Spinal cord (tissue), 3 donors: ENCODE measurements around a stretch of chr15.

GRCh38 chr15:92654162-92654790 lies 1.3 kb downstream of the FAM174B start:
- PRO-cap, result no peak
- RAMPAGE, long total RNA, result no peak

GRCh38 chr15:92801405-92802517 lies 98.4 kb upstream of the CHD2 start:
- PRO-cap, result no peak
- RAMPAGE, long total RNA, result no peak

- PRO-cap, result no peak
- RAMPAGE, long total RNA, result no peak
These were observed 82.8 kb upstream of the CHD2 start for GRCh38 chr15:92817208-92817853.

DNA sequence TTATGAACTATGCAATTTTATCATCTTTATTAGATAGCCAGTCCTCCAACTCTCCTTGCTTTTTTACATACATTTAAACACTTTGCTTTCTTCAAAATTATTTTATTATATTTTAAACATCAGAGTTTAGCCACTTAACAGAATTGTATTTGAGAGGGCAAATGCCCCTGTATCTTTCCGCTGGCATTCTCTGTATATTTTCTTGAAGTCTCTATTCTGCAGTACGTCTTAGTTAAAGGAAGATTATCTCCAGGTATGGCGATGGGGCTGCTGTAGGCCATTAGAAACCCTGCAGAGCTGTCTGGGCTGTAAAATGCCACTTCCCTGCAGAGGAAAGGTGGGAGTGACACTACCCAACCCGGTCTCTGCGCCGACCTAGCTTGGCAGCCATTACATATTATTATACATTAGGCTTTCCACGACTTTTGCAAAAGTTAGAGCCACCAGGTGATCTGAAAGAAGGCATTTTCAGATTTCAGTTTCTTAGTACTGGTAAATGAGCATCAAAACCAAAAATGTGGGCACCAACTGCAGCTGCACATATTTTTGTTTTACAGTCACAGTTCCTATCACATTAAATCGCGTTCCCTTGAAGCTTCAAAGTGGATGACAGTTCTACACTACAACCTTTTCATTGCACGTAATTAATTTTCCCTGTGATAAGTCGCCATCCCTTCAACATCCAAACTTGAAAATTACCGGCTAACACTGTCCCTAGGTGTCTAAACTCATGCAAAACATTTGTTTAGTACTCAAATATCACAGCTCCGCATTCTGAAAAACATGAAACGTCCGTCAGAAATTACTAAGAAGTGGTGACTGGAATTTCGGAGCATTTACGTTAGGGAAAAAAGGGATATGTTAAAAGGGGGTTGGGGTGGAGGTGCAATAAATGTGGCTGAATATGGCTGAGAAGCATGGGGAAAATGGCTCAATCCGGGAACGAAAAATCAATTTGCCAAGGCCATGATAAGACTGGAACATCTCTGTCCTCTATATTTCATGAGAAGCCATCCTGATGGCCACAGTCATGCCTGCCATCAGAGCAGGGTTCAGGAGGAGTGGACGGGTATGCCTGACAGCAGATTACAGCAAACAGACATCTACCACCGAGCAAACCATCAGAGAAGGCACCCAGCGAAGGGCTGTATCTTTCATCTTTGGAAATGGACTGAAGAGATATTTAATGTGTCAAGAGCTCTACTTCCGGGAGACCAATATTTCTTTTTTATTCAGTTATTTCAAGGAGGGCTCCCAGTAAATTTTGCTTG lies 81.3 kb upstream of the CHD2 start:
- PRO-cap, result no peak
- RAMPAGE, long total RNA, result no peak

DNA sequence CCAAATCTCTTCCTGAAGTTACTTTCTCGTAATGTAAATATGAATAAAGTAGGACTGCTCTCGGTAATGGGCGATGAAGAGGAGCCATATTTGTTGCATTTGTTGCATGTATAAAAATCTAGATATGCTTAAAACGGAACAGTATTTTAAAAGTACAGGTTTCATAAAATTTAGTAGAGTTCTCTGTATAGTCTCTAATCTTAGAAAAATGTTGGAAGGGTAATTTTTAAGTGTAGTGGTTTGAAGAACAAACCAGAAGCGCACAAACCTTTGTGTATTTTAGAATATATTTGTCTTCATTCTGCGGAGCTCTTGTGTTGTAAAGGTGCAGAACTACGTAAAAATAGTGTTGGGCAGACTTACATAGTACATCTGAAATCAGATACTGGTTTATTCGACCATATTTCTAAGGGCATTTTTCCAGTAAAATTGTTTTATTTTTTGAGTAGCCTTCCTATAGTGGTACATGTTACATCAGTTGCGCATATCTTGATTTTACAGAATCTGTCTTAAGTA lies 15.9 kb upstream of the CHD2 start:
- PRO-cap, result no peak
- RAMPAGE, long total RNA, result no peak

GRCh38 chr15:92901523-92902532 lies 1.7 kb downstream of the CHD2 start:
- PRO-cap, result no peak
- RAMPAGE, long total RNA, result no peak

GRCh38 chr15:92923962-92924840 lies 24.1 kb downstream of the CHD2 start:
- PRO-cap, result no peak
- RAMPAGE, long total RNA, result no peak

DNA sequence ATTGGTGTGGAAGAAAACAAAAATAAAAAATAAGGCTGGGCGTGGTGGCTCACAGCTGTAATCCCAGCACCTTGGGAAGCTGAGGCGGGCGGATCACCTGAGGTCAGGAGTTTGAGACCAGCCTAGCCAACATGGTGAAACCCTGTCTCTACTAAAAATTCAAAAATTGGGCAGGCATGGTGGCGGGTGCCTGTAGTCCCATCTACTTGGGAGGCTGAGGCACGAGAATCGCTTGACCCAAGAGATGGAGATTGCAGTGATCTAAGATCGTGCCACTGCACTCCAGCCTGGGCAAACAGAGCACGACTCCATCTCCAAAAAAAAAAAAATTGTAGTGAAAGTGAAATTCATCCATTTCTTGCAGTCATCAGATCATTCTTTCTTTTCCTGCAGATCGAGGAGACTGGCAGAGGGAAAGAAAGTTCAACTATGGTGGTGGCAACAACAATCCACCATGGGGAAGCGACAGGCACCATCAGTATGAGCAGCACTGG lies 69.3 kb downstream of the RGMA start:
- PRO-cap, result no peak
- RAMPAGE, long total RNA, result no peak

GRCh38 chr15:93051925-93052514 lies 37.0 kb downstream of the RGMA start:
- PRO-cap, result no peak
- RAMPAGE, long total RNA, result no peak

DNA sequence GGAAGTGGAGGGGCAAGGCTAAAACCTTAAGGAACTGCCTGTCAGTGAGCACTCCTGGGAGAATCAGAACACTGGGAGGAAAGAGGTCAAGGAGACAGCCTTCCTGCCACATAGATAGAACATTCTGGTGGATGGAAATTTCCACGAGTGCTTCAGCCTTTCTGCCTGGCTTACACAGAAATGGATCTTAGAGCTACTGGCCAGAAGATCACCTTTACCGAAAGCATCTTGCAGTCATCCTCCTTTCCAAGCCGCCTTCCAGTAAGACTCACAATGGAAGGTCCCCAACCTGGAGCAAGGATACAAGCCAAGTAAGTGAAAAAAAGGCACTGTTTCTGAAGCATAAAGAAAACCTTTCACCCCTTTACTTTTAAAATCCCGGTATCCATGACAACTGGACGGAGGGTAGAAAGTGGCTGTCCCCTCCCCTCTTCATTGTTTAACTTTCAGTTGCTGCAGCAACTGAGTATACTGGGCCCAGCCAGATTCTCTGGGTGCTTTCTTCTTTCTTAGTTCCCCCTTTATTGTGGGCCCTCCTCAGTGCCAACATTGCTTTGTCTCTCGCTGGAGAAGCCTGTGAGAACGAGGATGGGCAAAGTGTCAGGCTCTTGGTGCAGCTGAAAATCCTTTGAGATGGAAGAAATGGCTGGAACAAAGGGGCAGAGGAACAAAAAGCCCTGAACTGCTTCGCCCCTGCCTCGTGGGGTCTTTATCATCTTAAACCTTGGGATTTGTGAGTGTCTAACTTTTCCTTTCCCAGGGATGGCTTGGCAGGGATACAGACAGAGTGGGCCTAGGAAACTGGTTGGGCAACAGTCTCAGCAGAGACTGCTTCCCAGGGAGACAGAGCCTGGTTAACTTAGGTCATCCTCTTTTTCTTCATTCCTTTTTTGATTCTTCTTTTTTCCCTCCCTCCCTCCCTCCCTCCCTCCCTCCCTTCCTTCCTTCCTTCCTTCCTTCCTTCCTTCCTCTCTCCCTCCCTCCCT lies 223.9 kb upstream of the RGMA start:
- PRO-cap, result no peak
- RAMPAGE, long total RNA, result no peak

DNA sequence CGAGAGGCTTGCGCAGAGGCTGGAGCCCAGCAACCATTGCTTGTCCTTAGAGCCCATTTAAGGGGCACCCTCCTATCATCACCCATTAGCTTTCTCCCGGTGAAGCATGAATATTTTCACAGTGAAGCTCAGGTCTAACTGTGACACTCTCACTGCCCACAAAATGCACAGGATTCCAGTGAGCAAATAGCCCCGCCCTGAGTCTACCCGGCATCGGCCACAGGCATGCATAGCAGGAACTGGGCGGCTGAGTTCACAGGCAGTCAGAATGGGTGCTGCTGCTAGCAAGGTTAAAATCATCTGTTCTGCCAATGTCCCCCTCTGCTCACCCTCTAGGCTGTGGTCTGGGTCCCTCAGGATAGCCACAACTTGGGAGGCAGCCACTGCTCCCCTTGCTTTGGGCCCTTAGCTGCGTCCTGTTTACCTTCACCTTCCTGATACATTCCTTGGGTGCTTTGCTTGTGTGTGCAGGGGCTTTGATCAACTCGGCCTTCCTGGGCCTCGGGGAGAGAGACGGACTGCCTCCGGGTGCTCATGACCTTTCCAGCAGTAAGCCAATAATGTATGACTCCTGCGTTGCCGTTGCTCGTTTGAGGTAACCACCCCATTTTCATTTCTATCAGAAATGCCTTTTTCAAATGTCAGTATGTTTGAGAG lies 232.9 kb upstream of the RGMA start:
- PRO-cap, result no peak
- RAMPAGE, long total RNA, result no peak

- PRO-cap, result no peak
- RAMPAGE, long total RNA, result no peak
These were observed 156.1 kb upstream of the MCTP2 start for GRCh38 chr15:94075083-94075770.

GRCh38 chr15:94343909-94344770 lies 112.8 kb downstream of the MCTP2 start:
- PRO-cap, result no peak
- RAMPAGE, long total RNA, result no peak

DNA sequence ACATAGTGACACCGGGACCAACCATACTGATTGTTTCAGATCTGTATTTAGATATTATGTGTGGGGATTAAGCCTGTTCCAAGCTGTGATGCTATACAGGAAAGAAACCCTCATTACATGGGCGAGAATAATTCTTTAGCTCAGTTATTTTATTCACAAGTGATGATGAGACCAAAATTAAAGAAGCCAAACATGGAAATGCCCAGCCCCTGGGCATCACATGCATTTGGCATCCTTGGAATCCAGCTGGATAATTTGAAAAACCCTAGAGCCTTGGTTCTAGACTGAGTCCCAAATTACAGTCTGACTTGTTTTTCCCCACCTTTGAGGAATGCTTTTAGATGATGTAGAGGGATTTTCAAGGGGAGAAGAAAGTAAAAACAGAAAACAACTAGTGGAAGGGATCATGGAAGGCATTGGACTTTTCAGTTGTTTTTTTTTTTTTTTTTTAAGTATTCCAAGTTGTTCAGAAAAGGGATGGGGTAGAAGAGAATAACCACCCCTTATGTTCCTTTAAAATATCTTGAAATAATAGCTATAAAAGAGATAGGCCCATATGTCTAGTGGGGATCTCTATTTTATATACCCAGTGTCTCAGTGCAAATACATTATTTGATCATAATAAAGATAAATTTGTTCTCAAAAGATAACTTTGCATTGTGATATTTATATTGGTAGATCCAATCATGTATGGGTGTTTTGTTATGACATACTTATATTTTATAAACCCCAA lies 175.2 kb downstream of the MCTP2 start:
- PRO-cap, result no peak
- RAMPAGE, long total RNA, result no peak

- PRO-cap, result no peak
- RAMPAGE, long total RNA, result no peak
These were observed 625.0 kb downstream of the MCTP2 start for GRCh38 chr15:94856103-94857029.

GRCh38 chr15:95266370-95266797 lies 1035.0 kb downstream of the MCTP2 start:
- PRO-cap, result no peak
- RAMPAGE, long total RNA, result no peak

GRCh38 chr15:95267351-95268000 lies 1036.1 kb downstream of the MCTP2 start:
- PRO-cap, result no peak
- RAMPAGE, long total RNA, result no peak

- PRO-cap, result no peak
- RAMPAGE, long total RNA, result no peak
These were observed 1047.6 kb downstream of the MCTP2 start for GRCh38 chr15:95278843-95279402.

DNA sequence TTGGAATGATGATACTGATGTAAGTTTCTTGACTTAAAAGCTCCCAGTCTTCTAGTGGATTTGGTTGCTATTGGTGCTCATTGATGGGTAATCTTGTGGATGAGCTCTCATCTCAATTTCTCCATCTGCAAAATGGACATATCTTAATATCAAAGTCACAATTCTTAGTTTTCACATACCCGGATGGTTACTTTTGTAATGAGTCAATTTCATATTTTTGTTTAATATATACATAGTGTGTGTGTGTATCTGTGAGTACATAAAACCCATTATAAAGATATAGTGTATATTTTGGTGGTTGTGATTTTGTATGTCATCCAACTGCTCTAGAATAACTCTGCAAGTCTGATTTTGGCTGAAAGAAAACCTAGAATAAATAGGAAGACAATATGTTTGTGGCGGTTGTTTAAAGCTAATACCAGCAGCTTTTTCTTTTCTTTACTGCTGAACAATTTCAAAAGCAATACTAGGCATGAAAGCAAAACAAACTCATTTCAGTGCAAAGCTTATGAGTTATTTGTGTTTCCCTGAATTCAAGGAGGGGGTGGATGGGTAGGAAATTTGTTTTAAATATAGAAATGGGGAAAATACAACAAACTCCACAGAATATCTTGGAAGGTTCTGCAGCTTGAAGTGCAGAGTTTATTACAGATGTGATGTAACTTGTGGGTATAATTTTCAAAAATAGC lies 1042.0 kb upstream of the NR2F2 start:
- PRO-cap, result no peak
- RAMPAGE, long total RNA, result no peak

- PRO-cap, result no peak
- RAMPAGE, long total RNA, result no peak
These were observed 1003.7 kb upstream of the NR2F2 start for GRCh38 chr15:95326446-95327536.